Jurkat, Clone E6-1 (cell line): ENCODE results near the genes GRIA1, SAP30L and HAND1.

DNA sequence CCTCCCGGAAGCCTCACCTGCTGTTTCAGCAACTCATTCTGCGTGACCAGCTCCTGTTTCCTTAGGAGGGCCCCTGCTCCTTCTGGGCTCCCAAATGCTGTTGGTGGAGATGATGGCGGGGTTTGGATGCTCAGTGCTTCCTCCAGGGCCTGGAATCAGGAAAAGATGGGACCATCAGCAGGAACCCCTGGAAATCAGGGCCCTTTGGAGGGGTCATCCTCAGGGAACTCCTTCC, 16.3 kb downstream of the GPX3 start:
- RRBS: no CpG with 5 or more reads among the region's 3 CpGs

GRCh38 chr5:151039988-151040949, 19.9 kb downstream of the GPX3 start:
- RRBS: no CpG with 5 or more reads among the region's 11 CpGs

- RRBS: no CpG with 5 or more reads among the region's 25 CpGs
Measured at GRCh38 chr5:151056519-151057303, 24.1 kb downstream of the TNIP1 start.

- RRBS: no CpG with 5 or more reads among the region's 4 CpGs
Measured at GRCh38 chr5:151217553-151218030, 6.3 kb downstream of the CCDC69 start.

DNA sequence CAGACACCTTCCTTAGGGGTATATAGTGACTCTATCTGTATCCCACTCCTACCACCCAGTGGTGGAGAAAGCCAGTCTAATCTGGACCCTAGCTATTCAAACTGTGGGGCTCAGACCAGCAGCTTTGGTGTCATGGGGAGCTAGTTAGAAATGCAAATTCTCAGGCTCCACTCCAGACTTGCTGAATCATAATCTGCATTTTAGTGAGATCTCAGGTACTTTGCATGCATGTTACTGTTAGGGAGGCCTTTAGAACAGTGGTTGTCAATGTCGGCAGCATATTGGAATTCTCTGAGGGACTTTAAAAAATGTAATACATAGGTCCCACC, 12.1 kb upstream of the GM2A start:
- RRBS: no CpG with 5 or more reads among the region's 1 CpG

- RRBS: no CpG with 5 or more reads among the region's 6 CpGs
Measured at GRCh38 chr5:151242258-151242726, 10.7 kb upstream of the GM2A start.

- RRBS: no CpG with 5 or more reads among the region's 2 CpGs
Measured at GRCh38 chr5:151255721-151256266, 2.8 kb downstream of the GM2A start.

- RRBS: no CpG with 5 or more reads among the region's 2 CpGs
Measured at GRCh38 chr5:151454040-151454633, 6.7 kb downstream of the SLC36A1 start.

GRCh38 chr5:151663319-151664144, 23.2 kb downstream of the SPARC start:
- RRBS: no CpG with 5 or more reads among the region's 18 CpGs

DNA sequence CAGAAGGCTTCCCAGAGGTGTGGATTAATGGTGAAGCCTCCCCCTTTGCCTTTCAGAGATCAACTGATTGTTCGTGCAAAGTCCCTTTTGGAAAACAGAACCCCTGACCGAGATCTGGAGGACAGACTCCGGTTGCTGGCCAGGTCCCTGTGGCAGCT, 510 bp downstream of the SPARC start:
- RRBS: no CpG with 5 or more reads among the region's 3 CpGs

GRCh38 chr5:151773214-151773573, 1.4 kb downstream of the G3BP1 start:
- RRBS: no CpG with 5 or more reads among the region's 7 CpGs

DNA sequence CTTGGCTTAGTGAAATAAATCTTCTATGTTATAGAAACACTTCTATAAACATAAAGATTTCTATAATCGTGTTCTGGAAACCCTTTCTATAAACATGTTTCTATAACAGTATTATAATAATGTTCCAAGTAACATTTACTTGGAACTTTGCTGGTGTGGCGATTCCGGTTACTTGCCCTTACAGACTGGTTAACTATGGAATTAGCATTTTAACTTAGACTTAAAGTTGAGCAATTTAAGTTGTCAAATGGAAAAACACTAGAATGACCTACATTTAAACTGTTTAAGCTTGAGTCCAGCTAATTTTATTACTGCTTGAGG, 1.8 kb downstream of the G3BP1 start:
- RRBS: no CpG with 5 or more reads among the region's 3 CpGs

GRCh38 chr5:153490090-153491077, at the start of gene GRIA1:
Gene GRIA1 (plus strand): TSS chr5:153490670.
- RRBS: no CpG with 5 or more reads among the region's 21 CpGs

DNA sequence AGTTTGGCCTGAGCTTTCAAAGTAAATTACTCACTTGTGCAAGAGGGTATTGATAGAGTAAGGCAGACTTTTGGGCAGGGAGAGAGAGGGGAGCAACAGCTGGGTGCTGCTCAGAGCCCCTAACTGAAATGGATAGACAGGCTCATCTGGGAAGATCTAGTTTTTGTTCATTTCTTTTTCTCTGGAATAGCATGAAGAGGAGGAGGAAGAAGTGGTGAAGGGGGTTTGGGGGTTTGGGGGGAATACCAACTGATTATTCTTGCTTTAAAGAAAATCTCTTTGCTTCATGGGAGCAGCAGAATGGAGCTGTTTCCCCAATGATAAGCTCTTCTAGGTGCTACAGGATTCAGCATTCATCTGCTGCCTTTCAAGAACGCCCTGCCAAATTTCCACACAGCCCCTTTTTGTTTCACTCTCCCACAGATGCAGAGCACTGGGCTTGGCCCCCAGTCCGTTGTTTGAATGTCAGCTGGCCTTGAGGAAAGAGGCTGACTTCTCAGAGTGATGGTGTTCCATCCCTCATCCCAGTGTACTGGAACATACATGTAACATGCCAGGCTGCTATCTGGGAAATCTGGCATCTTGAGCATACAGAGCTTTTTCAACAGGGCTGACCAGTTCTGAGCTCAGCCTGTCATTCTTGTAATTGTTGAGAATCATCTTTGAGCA, 2.5 kb downstream of the GALNT10 start:
- RRBS: no CpG with 5 or more reads among the region's 2 CpGs

GRCh38 chr5:154445239-154446238, at the start of gene SAP30L:
Gene SAP30L (plus strand): TSS chr5:154445997.
- RRBS: 3% methylated on average over 19 of the region's 82 CpGs

- RRBS: no CpG with 5 or more reads among the region's 5 CpGs
Measured at GRCh38 chr5:154451288-154451821, 5.6 kb downstream of the SAP30L start.

DNA sequence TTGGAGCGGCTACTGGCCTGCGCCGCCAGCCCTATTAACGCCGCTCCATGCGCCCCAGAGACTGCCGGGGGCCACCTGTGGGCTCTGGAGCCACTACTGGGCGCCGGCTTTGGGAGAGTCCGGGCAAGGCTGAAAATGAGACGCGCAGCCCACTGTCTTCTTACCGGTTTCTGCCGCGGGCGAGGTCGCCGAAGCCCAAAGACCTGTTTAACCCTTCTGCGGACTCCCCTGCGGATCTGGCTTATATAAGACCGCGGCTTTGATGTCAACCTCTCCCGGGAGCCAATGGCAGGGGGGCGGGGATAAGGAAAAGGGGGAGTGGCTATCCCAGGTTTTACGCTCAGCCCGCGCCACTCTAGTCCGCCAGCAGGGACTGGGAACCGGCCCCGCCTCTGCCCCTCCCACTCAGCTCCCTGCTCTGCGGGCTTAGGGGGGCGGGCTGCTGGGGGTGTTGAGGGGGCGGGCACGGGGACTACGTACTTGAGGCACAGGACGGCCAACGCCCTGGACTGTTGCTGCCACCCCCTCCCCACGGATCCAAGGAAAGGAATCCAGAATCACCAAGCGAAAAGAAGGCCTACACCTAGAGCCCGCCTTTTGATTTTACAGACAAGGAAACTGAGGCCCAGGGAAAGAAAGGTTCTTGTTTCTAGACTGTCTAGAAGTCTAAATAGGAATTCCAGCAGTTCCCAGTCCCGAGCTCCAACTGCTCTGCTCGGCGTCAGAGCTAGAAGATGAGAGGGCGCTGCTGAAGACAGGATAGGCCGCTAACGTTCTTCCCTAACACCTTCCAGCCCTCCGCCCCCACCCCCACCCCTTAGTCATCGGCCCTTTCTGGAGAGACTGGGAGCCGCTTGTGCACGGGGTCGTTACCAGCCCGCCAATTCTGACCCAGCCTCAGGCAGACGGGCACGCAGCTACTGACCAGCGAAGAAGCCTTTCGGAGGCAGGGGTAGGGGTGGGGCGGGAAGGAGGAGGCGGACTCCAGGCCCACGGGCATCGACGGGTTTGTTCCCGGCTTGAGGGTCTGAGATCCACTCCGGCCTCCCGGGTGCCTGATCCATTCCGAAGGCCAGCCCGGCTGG, at the start of gene HAND1:
HAND1 (minus strand) TSS at position 218 of the 1,085 bp plus-strand sequence.
- RRBS: 59% methylated on average over 4 of the region's 66 CpGs

DNA sequence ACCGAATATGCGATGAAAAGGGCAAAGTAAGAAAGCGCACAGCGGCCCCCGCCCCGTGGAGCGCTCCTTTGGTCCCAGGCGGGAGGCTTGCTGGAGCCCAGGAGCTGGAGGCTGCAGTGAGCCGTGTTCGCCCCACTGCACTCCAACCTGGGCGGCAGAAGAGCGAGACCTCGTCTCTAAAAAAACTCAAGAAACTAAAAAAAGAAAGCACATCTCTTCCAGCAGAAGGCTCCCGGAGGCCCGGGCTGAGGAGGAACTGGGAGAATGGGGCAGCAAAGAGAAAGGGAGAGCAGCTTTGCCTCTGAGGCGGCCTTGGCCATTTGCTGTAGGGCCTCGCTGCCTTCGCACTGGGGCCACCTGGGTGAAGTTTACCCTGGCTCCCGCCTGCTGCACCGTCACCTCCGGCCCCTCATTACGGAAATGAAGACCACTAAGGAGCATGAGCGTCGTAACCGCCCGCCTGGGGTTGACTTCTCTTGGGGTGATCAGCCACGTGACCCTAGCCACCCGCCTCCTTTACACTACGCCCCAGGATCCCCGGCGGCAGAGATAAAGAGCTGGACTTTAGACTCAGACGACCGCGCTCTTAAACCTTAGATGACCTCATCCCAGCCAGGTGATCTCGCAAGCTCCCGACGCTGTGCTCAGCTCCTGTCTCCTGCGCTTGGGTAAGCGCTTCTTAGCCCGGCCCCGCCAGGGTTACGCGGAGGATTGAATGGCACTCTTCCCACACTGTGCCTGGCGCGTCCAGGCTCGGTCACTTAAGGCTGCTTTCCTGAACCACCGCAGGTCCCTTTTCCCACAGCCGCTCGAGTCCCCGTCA, 108.1 kb upstream of the LARP1 start:
- RRBS: no CpG with 5 or more reads among the region's 50 CpGs

- RRBS: no CpG with 5 or more reads among the region's 14 CpGs
Measured at GRCh38 chr5:154801840-154802941, 47.0 kb downstream of the LARP1 start.

GRCh38 chr5:154813588-154813995, 36.8 kb downstream of the FAXDC2 start:
- RRBS: no CpG with 5 or more reads among the region's 7 CpGs